Vein endothelial cell (primary cell): ENCODE measurements around the genes SLC16A7, TAFA2 and PPM1H.

GRCh38 chr12:59595967-59596892 is at the start of gene SLC16A7:
Gene SLC16A7 (plus strand): TSS chr12:59596029.
- CAGE, long polyA plus RNA = no peak

DNA sequence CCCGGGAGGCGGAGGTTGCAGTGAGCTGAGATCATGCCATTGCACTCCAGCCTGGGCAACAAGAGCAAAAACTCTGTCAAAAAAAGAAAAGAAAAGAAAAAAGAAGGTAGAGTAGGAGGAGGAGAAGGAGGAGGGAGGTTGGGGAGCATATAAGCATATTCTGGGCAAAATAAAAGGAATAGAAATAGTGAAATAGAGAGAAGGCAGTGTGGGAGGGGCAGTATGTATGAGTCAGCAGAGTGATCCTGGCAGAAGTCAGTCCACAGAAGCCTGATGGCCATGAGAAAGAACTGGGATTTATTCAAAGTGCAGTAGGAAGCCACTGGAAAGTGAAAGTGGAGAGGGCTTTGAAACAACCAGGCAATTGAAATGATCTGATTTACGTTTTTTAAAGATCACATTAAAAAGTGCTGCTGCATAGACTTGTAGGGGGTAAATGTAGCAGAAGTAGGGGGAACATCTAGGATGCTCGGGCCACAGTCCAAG is 301.0 kb downstream of the TAFA2 start:
- CAGE, long polyA plus RNA = no peak

DNA sequence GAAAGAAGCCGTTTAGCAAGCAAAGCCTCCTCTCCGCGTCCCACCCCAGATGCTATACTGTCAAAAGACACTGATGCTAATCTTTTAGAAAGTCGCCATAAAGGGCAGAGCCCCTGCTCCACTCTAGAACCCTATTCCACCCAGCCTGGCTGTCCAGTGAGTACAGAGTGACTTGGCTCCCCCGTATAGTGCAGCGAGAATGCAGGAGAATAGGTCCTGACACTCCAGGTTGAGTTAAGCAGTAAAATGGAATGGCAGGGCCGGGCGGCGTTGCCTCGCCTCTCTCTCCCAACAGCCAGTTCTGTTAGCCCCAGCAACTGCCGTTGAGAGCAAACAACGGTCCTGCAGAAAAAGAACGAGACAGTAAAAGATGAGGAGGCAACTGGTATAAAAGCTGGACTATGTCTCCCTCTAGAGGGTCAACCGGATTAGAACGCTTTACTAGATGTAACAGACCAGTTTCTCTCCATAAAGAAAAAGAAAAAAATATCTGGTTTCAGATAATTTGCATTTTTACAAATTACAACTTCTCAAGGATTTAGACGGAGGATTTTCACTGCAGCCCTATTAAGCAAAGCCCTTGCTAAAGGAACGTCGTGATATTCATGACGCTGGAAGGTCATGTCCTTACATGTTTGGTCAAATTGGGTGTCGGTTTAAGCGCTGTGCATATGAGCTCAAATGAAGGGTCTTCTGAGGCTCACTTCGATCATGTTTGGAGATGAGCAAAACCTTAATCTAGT is at the start of gene TAFA2:
TSS of gene TAFA2 (minus strand) at position 324 of the 743 bp plus-strand sequence.
- CAGE, long polyA plus RNA = no peak

GRCh38 chr12:62258616-62259325 is 1.4 kb upstream of the USP15 start:
- CAGE, long polyA plus RNA = no peak

- CAGE, long polyA plus RNA = no peak
These were observed 938 bp upstream of the USP15 start for GRCh38 chr12:62259326-62259605.

DNA sequence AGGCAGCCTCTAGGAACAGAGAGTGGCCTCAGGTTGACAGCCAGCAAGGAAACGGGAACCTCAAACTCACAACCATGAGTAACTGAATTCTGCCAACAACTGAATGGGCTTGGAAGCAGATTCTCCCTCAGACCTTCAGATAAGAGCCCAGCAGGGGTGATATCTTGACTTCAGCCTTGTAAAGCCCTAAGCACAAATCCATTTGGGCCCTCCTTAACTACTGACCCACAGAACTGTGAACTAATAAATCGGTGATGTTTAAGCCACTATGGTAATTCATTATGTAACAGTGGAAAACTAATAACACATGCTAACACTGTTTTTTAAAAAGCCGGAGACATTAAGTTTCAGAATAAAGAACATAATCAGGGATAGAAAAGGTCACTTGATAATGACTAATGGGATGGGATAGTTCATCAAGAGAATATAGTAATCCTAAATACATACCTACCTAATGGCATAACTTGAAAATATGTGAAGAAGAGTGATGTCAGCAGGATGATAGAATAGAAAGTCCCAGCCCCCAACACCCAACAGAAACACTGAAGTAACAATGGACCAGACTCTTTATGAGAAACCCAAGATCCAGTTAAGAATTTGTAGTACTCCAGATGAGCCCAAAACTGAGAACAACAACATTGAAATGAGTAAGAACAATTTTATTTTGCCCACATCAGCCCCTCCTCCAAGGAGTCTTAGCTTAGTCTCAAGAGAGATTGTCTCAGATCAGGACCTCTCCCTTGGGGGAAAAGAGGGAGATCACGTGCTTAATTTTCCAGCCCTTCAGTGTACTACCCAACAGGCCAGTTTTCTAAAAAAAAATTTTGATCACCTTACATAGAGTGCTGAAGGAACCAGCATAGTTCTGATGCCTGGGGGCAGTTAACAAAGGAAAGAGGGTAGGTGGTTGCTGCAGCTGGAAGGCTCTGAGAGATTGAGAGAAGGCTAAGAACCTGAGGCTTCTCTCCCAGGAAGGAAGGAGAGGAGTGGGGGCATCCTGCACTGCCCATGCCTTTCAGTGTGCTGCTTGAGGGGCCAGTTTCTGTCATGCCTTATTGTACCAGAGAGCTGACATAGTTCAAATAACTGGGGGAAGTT is 36.2 kb downstream of the USP15 start:
- CAGE, long polyA plus RNA = no peak

DNA sequence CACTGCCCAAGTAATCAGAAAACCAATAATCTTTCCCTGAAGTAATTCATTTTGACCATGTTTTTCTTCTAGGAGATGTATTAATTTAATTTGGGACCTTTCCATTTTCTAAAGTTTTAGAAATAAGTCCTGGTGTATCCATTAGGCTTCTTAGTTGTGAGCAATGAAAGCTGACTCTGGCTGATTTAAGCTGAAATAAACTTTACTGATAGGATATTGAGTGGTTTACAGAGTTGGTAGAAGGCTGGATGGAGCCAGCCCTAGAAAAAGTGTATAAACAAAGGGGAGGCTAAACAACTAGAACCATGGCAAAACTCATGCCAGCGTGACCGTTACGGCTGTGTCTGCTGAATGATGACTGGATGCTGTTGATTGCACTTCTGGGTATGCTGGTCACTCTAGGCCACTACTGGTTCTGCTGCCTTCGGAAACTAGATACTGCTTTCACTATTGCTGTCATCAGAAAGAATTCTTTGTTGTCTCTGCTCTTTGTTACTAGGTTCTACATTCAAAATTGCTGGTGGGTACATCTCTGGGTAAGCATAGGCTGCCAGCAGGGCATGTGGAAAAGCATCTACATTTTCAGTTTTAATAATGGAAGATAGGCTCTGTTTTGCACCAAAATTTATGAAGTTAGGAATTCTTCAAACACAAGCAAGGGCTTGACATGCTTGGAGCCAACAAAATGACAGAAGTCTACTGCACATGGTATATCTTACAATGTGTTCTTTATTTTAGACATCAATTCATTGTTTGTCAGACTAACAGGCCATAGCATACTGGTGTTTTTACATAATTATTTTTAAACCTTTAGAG is 15.2 kb downstream of the MON2 start:
- CAGE, long polyA plus RNA = no peak

- CAGE, long polyA plus RNA = no peak
These were observed 210.1 kb downstream of the PPM1H start for GRCh38 chr12:62724789-62725378.

GRCh38 chr12:62789810-62790182 is 145.2 kb downstream of the PPM1H start:
- CAGE, long polyA plus RNA = no peak

DNA sequence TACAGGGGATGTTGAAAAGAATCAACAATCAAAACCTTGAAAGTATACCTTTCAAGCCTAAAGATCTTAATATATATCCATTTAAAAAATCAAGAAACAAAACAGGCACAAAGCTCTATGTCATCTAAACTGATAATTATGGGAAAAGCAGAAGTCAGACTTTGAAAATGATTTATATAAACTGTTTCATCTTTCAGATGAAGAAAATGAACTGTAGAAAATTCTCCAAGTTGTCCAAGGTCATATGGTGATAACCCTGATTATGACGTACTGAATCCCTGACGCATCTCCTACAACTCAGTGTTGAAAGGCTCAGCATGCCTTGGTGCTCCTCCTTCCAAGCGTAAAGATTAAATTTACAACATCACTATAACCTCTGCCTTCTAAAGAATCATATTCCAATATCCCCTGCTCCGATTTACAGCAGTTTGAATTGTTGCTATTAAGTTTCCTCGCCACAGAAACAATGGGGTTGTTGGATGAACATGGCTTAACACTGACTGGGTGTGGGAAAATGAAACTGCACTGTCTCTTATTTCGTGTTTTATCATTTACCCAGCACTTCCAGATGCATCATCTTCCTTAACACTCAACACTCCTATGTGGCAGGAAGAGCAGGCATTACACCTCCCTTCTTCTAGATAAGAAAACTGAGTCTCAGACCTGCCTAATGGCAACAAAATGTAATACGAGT is 74.4 kb downstream of the PPM1H start:
- CAGE, long polyA plus RNA = no peak

GRCh38 chr12:62933121-62933821 is 1.7 kb downstream of the PPM1H start:
- CAGE, long polyA plus RNA = no peak

- CAGE, long polyA plus RNA = no peak
These were observed at the start of gene PPM1H for GRCh38 chr12:62934815-62935595. Gene PPM1H (minus strand): TSS chr12:62935150.

DNA sequence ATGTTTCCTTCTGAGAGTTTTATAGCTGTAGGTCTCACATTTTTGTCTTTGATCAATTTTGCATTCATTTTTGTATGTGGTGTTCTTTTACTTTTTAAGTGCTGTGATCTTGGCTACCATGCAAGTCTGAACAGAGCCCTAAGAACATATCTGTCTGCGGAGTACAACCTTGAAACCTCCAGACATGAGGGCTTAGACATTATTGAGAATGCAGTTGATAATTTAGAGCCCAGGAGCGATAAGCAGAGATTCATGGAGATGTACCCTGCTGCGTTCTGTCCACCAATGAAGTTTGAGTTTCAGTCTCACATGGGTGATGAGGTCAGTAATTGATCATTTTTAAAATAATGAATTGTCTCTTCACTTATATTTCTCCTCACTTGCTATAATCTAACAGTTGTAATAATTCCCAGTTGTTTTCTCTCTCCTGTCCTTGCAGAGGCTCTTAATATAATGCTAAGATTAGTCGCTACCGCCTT is 159.2 kb downstream of the KICS2 start:
- CAGE, long polyA plus RNA = no peak

DNA sequence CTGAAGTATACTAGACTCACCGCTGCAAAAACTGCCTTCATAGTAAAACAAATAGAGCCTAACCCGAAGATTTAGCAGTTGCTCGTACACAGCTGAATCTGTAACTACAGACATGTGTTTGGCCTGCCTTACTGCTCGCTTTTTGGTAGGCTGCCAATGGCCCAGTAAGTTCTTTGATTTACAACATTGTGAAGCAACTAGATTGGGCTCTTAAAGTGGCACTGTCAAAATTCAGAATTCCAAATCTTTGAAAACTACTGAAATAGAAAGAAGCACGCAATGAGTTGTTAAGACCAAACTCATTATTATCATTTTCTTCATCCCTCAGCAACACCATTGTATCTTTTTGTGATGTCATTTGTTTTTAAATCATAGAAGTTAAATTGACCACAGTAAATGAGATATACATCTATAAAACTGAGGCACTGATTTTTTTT is 138.8 kb downstream of the KICS2 start:
- CAGE, long polyA plus RNA = no peak

- CAGE, long polyA plus RNA = no peak
These were observed 75.0 kb downstream of the KICS2 start for GRCh38 chr12:64146702-64147880.

DNA sequence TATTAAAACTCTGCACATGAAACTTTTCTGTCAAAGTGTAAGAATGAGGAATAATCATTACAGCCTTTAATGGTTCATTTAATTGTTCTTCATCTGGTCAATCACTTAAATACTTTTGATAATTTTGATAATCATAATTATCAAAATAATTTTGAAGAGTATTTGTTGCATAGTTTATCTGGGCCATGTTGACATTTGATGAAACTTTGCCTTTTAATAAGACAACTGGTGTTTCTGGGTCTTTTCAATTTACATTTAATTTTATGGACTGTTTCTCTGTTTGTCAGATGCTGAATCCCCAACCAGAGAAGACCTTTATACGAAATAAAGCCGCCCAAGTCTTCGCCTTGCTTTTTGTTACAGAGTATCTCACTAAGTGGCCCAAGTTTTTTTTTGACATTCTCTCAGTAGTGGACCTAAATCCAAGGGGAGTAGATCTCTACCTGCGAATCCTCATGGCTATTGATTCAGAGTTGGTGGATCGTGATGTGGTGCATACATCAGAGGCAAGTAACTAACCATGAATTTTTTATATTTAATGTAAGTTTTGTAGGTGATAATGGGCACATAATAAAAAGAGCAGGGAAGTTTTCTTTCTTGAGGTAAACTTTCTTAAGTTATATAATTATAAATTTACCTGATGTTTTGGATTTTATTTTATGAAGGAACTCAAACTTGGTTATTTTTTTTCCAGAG is 14.5 kb downstream of the XPOT start:
- CAGE, long polyA plus RNA = no peak

DNA sequence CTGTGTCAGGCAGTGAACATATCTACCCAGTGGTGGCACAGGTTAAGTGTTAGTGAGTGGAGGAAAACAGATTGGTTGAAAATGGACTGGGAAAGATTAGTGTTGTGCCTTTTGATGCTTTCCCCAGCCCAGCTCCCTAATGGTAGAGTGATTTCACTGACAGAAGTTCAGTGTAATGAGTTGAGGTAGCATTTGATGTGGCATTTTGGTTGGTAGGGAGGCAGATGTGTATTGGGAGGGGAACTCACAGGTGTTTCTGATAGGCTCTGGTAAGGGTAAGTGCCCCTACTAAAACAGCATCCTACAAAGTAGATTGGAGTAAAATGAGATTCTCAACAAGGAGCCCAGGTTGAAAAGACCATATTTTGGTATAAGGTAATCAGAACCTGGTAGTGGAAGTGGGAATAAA is 4.2 kb downstream of the TBK1 start:
- CAGE, long polyA plus RNA = no peak

- CAGE, long polyA plus RNA = no peak
These were observed 17.3 kb downstream of the RASSF3 start for GRCh38 chr12:64627519-64628125.

- CAGE, long polyA plus RNA = no peak
These were observed 20.3 kb downstream of the RASSF3 start for GRCh38 chr12:64630135-64631479.

GRCh38 chr12:64669221-64670010 is 59.1 kb downstream of the RASSF3 start:
- CAGE, long polyA plus RNA = no peak